HCT116 (cell line): ENCODE data around the genes TAC1, BAIAP2L1, SMURF1 and ARPC1A.

GRCh38 chr7:97018741-97018940, 6.0 kb downstream of the DLX5 start:
- RRBS, result no CpG with 5 or more reads among the region's 16 CpGs

GRCh38 chr7:97731766-97732294, at the start of gene TAC1:
TAC1 (plus strand) TSS chr7:97732086.
- RRBS, result no CpG with 5 or more reads among the region's 50 CpGs

GRCh38 chr7:97959013-97959564, 30.9 kb downstream of the OCM2 start:
- RRBS, result no CpG with 5 or more reads among the region's 30 CpGs

- RRBS, result no CpG with 5 or more reads among the region's 17 CpGs
These were observed 32.9 kb upstream of the BHLHA15 start for GRCh38 chr7:98178241-98178806.

GRCh38 chr7:98280553-98281099, 860 bp upstream of the BRI3 start:
- RRBS, result no CpG with 5 or more reads among the region's 22 CpGs

GRCh38 chr7:98286645-98287004, 5.1 kb downstream of the BRI3 start:
- RRBS, result no CpG with 5 or more reads among the region's 5 CpGs

DNA sequence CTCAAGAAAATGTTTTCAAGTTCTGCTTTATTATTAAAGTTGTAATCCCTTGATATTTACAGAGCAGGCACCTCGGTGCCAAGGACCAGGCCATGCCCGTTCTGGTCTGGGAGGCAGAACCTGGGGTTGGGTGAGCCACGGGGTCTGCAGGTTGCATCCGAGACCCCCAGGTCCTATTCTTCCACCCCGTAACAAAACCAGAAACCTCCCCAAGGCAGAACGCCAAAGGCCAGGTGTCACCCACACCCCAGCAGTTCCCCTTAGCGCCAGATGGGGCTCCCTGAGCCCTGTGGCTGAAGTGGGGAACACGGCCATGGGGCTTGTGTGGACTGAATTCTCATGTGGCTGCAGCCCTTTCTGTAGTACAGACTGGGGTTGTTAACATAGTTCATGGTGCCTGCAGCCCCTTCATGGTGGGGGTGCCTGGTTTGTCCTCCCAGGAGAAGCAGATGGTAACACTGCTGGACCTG, 10.2 kb downstream of the BRI3 start:
- RRBS, result no CpG with 5 or more reads among the region's 8 CpGs

DNA sequence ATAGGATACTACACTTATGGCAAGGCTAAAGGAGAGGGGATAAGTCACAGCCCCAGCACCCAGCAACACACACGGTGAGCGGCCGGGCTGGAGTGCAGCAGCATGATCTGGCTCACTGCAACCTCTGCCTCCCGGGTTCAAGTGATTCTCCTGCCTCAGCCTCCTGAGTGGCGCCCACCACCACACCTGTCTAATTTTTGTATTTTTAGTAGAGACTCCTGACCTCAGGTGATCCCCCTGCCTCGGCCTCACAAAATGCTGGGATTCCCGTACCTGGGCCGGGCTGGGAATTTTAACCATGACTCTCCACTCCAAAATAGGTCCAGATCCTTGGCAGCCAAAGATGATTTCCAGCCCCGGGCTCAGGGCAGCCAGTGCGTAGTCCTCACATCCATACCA, 10.7 kb downstream of the BRI3 start:
- RRBS, result 95% methylated on average over 2 of the region's 10 CpGs

DNA sequence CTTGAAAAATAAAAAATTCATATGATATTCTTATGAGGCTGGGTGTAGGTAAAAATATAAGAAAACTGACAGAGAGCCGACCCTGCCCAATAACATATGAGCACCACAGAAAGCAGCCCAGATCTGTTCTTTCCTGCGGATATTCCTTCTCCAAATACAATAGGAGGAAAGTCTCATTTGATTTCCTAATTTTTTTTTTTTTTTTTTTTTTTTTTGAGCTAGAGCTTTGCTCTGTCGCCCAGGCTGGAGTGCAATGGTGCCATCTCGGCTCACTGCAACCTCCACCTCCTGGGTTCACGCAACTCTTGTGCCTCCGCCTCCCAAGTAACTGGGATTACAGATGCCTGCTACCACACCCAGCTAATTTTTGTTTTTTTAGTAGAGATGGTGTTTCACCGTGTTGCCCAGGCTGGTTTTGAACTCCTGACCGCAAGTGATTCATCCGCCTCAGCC, 31.4 kb downstream of the BAIAP2L1 start:
- RRBS, result no CpG with 5 or more reads among the region's 9 CpGs

DNA sequence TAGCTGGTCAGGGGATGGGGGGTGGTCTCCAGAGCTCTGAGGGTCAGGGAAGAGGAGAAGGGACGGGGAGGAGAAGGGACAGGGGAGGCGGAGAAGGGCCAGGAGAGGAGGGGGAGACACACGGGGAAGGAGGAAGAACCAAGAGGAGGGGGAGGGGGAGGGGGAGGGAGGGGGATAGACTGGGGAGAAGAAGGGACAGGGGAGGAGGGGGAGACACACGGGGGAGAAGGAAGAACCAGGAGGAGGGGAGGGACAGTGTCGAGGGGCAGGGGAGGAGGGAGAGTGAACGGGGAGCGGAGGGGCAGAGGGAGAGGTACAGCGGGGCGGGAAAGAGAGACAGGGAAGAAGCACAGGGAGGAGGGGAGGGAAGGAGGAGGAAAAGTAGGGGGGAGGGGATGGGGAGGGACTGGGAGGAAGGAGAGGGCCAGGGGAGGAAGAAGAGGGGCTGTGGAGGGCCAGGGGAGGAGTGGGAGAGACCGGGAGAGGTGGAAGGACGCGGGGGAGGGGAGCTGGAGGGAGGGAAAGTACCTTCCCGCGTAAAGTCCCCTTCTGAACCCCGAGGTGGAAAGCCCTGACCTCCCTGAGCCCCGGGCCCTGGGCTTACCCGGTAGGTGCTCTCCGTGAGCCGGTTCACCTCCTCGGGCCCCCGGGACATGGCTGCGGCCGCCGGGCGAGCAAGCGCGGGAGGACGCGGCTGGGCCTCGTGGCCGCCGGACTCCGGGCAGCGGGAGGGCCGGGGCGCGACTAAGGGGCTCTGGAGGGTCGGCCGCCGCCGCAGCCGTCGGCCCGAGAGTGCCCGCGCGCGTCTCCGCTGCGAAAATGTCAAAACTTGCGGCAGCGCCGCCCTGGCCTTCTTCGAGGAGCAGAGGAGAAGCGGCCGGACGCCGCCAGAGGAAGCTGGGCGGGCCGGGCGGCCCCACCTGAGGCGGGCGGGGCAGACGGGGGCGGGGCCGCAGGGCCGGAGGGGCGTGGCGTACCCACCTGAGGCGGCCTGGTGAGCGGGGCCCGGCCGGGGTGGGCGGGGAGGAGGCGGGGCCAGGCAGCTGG, at the start of gene BAIAP2L1:
Gene BAIAP2L1, minus strand, starts transcription at position 893 of the 1,047 bp plus-strand sequence.
- RRBS, result 1% methylated on average over 25 of the region's 75 CpGs

- RRBS, result no CpG with 5 or more reads among the region's 2 CpGs
These were observed 51.8 kb upstream of the NPTX2 start for GRCh38 chr7:98565266-98565608.

DNA sequence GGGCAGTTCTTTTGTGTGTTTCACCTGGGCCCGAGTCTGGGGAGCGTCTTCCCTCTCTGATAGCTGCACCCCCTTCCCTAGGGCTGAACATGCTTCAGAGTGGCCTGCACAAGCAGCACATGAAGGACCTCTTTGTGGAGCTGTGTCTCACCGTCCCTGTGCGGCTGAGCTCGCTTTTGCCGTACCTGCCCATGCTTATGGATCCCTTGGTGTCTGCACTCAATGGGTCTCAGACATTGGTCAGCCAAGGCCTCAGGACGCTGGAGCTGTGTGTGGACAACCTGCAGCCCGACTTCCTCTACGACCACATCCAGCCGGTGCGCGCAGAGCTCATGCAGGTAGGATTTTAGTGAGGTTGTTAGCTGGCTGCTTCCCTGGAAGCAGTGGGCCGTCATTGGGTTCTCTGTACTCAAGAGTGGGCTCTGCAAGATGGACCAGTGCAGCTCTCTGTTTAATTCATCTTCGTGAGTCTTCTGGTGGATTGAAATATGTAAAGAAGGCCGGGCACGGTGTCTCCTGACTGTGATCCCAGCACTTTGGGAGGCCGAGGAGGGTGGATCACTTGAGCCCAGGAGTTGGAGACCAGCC, 39.1 kb downstream of the TRRAP start:
- RRBS, result no CpG with 5 or more reads among the region's 17 CpGs

- RRBS, result no CpG with 5 or more reads among the region's 14 CpGs
These were observed 78.1 kb downstream of the TRRAP start for GRCh38 chr7:98956305-98956909.

DNA sequence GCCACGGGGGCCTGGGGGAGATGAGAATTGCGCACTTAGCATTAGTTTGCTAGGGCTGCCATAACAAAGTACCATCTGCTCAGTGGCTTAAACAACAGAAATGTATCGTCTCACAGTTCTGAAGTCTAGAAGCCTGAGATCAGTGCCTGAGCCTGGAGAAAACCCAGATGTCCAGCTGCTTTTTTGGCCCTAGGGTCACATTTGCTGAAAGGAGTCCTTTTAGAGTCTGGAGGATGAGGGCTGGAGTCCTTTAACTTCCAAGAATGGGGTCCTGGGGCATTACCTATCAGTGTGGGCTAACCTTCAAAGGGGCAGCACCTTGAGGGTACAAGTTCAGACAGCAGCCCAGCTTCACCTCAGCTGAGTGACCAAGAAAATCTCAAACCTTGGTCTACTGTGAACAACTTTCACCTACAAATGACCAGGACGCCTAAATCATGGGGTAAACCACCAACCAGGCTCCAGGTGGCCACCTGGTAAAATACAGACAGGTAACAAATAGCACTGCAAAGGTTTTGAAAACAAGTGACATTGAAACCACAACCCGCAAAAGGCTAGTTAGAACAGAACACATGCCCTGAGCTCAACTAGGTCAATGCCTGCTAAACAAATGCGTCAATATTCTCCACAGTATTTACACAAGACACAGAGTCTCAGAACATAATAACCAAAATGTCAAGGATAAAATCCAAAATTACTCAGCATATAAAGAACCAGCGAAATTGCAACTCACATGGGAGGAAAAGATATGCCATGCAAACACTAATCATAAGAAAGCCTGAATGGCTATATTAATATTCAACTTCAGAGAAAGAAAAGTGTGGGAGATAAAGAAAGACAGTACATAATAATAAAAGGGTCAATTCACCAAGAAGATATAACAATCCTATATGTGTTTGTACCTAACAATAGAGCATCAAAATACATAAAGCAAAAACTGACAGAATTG, 47.9 kb downstream of the SMURF1 start:
- RRBS, result no CpG with 5 or more reads among the region's 7 CpGs

DNA sequence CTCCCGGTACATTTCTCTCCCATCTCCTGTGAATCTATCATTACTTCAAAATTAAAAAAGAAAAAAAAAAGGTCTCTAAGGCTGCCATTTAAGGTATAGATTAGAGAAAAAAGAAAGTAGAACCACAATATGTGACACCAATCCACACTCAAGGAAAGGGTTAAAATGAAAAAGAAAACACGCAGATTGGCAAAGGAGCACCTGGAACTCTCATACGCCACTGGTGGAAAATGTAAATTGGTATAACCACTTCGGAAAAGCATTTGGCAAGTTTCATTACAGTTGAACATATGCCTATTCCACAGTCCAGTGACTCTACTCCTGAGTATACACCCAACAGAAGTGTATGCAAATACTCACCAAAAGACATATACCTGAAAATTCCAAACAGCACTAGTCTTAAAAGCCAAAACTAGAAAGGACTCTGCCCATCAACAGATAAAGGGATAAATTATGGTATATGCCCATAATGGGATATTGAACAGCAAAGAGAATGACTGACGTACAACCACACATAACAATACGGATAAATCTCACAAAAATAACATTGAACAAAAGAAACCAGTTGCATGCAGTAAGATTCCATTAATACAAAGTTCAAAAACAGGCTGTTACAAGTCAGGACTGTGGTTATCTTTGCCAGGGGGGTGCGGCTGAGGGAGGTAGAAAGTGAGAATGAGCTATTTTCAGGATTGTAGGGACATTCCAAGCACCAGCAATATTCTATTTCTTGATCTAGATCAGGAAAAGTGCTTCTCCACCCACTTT, 10.4 kb downstream of the SMURF1 start:
- RRBS, result no CpG with 5 or more reads among the region's 7 CpGs

DNA sequence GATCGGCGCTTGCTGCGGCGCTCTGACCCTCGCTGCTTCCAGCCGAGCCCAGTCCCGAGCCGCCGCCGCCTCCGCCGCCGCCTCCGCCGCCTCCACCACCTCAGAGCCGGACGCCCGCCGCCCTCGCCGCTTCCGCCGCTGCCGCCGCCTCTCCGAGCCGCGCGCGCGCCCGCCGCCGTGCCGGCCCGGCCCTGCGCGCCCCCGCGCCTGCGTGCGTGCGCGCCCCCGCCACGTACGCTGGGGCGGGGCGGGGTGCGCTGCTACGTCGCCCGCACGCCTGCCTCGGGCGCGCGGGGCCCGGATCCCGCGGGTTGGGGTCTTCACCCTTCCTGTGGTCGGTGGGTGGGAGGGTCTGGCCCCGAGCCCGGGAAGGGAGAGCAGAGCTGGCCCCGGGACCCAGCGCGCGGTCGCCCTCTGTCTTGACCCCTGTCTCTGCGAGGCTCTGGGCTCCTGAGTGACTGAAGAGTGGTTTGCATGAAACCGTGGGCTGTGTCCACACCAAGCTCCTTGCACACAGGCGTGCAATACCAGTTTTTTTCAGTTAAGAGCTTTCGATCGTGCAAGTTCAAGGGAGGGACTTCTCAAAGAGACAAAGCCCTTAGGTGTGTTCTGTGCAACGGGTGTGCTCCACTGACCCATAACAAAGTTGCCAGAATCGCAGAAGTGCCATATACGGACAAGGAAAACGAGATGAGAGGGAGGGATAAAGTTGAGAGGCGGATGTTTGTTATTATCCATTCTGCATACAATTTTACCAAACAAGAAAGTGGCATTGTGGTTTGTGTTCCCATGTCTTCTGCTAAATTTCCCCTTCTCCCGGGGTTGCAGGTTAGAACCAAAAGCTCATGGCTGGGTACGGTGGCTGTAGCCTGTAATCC, at the start of gene SMURF1:
Gene SMURF1, minus strand, starts transcription at position 151 of the 878 bp plus-strand sequence.
- RRBS, result 3% methylated on average over 32 of the region's 81 CpGs

DNA sequence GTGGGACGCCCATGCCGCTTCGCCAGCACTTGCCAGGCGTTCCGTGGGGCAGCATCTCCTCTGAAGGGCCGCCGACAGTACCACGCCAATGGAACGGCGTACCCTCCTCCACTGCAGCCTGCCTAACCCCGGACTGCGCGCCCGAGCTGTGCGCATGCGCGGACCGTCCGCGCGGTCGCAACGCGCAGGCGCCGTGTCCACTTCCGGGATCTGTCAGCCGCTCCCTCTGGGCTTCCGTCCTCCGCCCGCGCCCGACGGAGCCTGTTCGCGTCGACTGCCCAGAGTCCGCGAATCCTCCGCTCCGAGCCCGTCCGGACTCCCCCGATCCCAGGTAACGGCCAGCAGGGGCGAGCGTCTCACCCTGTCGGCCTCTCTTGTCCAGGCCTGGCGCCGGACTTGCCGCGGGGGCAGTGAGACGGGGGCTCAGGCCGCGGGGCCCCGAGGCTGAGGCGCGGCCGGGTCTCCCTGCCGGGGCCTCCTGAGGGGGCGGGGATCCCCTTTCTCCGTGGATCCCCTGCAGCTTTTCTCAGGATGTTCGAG, at the start of gene ARPC1A:
Gene ARPC1A, plus strand, starts transcription at position 225 of the 540 bp plus-strand sequence.
- RRBS, result 1% methylated on average over 35 of the region's 63 CpGs

DNA sequence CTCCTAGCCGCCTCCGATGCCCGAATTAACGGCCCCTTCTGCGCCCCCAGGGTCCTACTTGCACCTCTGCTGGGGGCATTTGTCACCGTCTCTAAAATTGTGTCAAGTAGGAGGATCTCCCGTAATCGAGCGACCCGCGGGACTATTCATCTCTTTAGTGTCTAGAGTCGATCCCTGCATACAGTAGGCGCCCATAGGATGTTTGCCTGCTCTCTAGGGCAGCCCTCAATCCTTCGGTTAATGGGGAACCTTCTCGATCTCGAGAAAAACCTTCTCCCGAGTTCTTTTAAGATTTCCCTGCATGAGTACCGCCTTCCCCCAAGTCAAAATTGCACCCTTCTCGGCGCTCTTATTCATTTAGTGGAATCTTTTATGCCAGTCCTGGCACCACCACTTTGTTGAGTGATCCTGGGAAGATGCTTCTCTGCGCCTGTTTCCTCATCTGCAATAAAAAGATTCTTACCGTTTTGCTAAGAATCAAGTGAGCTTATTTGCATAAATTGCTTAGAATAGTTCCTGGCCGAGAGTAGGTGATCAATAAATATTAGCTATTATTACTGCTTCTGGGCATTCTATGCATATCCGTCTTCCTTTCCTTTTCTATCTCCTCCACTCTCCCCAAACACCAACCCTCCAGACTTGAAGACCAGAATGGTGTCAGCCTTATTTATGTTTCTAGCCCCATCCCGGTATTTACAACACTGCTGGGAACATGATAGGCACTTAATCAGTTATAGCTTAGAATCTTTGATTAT, 693 bp downstream of the ARPC1A start:
- RRBS, result no CpG with 5 or more reads among the region's 25 CpGs

DNA sequence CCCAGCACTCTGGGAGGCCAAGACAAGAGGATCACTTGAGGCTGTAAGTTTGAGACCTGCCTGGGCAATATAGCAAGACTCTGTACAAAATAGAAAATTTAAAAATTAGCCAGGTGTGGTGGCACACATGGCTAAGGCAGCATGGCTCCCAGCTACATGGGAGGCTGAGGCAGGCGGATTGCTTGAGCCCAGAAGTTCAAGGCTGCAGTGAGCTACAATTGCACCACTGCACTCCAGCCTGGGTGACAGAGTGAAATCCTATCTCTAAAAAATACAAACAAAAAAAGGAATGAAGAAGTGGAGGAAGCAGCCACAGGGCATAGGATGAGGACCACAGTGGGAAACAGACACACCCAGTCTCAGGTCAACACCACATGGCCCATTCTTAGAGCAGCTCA, 10.0 kb downstream of the PDAP1 start:
- RRBS, result no CpG with 5 or more reads among the region's 1 CpG

GRCh38 chr7:99418191-99418603, 9.4 kb downstream of the BUD31 start:
- RRBS, result no CpG with 5 or more reads among the region's 10 CpGs